Left lobe of liver (tissue), 1 donor: ENCODE data around the genes NIT2 and PCNP.

- PRO-cap = no peak
Measured at GRCh38 chr3:100073332-100073878, 40.9 kb downstream of the FILIP1L start.

DNA sequence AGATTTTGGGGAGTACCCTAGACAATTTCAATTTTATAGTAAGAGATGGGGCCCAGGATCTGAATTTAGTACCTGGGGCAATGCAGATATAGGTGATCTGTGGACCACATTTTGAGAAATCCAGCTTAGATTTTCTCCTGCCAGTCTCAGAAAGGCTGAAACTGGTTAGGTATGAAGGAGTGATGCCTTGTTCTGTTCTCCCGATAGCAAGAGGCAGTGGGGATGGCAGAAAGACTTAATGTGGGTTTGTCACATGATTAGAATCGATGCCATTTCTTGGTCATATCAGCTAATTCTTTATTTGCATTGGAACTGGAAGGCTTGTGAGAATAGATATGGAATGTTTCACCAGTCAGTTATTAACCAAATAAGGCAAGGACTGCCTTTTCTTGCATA is 33.9 kb downstream of the FILIP1L start:
- PRO-cap = unidirectional peak, minus-strand start at position 208 of the sequence

DNA sequence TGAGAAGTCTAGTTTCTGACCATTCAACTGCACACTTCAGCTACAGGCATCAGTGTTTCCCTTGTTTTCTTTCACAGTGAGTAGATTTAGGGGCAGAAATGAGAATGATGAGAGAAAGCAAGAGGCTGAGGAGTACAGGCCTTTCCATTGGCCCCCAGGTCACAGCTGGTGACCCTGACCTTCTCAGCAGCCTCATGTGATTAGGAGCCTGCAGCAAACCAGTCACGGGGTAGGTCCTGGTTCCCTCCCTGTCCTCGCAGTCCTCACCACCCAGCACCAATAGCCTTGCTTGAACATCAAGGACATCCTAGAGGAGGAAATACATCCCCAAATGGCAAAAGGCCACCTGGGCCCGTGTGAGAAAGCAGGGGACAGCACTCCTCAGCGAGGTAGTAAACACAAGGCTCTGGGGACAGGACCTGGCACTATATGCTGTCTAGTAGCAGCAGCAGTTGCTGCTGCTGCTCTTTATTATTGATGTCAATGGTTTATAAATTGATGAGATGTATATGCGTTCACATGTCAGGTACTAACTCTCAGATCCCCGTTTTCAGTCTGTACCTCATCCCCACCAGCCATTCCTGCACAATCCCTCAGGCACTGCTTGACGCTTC is 10.2 kb upstream of the FILIP1L start:
- PRO-cap = no peak

DNA sequence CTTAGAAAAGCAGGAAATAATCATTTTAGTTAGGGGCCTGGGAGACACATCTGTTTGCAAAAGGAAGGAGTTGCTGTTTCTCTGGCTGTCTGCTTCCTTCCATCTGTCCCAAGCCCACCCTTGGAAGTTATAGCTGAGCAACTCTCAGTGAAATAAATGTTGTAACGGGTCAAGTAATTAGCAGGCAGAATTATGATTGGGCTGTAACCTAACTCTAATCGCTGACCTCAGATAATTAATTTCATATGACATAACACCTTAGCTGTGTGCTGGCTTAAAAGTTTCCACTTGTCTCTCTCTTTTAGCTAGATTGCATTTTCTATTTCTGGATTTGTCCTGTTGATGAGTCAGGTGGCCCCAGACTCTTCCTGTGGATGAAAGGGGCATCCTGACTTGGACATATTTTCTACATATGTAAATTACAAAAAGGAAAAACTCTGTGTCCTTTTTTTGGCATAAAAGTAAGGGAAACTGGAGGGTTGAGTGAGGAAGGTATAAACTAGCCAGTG is 11.1 kb upstream of the FILIP1L start:
- PRO-cap = no peak

- PRO-cap = no peak
Measured at GRCh38 chr3:100151382-100151764, 37.1 kb upstream of the FILIP1L start.

- PRO-cap = no peak
Measured at GRCh38 chr3:100163976-100164349, 49.7 kb upstream of the FILIP1L start.

- PRO-cap = bidirectional peak, plus-strand start at chr3:100334757, minus-strand start at chr3:100334626; bidirectional peak, plus-strand start at chr3:100335222, minus-strand start at chr3:100335061
Measured at GRCh38 chr3:100334172-100335339, at the start of gene NIT2. TSS of gene NIT2 (plus strand) at chr3:100334757.

DNA sequence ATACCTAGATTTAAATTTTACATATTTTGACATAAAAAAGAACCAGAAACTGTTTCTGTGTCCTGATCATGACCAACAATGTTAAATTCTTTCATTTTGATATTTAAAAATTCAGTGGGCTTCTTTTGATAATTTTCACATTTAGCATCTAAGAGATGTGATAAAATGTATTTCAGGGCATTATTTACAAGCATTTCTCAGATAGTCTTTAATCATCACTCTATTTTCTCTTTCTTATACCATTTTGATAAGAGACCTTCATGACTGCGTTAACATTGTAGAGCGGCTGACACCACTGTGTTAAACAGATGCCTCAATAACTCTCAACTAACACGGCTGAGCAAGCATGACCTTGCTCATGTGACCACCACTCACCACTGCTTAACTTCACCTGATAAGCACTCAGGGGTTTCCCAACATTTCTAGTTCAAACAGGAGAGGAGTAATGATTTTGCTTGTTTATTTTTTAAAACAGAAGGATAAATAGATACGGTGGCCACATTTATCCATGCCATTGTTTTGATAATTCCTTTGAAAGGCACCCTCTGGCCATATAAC is 37.8 kb upstream of the TMEM45A start:
- PRO-cap = no peak

GRCh38 chr3:100525544-100526325 is 33.3 kb downstream of the TMEM45A start:
- PRO-cap = no peak

- PRO-cap = no peak
Measured at GRCh38 chr3:100561487-100562158, 47.8 kb upstream of the ADGRG7 start.

- PRO-cap = unidirectional peak, minus-strand start at chr3:100614159
Measured at GRCh38 chr3:100613993-100614507, 4.6 kb downstream of the ADGRG7 start.

DNA sequence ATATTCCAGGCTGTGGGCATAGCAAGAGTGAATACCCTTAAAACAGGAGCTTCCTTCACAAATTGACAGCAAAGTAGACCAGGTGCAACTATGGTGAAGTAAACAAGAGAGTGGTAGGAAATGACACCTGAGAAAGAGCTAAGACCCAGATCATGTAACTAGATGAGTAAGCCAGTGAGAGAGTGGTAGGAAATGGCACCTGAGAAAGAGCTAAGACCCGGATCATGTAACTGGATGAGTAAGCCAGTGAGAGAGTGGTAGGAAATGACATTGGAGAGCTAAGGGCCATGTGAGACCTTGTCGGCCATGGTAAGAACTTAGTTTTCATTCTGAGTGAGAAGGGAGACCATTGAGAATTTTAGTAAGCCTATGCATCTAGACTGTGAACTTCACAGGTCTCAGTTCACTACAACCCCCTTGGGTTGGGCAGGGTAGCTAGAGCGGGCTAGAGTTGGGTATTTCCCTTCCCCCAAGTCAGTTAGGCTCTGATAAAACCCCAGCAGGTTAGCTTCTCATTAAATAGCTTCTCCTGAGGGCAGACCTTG is 5.4 kb upstream of the SENP7 start:
- PRO-cap = no peak

DNA sequence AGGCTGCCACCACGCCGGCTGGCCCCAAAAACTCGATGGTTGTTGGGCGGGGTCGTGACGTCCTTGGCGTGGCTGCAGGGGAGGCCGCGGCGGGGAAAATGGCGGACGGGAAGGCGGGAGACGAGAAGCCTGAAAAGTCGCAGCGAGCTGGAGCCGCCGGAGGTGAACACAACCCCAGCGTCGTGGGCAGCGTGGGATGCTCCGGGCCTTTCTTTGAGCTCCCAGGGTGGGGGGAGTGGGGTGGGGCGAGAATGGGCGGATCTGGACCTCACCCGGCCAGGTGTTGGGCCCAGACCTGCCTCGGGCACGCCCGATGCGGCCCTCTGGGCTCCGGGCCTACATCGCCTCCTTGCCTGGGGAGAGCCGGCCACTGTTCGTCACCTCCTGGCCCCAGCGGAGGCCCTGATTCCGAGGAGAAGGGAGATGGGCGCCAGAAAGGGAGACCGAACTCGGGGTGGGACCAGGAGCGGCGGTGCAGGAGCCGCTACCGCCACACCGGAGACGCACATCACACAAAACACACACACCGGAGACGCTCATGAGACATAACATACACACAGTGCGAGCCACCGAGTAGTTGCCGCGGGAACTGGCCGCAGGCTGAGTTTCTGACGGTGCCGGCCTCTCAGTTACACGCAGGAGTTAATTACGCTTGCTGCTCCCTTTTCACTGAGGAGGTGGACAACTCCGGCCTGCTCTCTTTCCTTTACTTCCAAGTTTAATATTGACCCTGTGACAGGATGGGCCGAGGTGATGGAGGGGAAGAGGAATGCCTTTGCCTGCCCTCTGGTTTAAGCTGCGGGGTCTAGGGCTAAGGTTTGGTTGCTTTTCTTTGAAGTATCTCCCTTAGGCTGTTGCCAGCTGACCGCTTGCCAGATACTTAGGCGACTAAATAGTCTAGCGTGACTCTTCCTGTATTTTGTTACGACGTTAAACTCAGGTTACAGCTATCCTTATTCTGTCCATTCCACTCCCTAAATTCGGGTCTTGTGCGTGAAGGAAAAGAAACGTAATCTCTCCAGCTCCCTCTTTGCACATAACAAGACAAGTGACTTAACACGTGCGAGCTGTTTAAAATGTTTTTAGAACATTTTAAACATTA is at the start of gene PCNP:
Gene PCNP (plus strand): TSS at position 63 of the 1,102 bp plus-strand sequence.
- PRO-cap = bidirectional peak, plus-strand start at position 96 of the sequence, minus-strand start outside the sequence

DNA sequence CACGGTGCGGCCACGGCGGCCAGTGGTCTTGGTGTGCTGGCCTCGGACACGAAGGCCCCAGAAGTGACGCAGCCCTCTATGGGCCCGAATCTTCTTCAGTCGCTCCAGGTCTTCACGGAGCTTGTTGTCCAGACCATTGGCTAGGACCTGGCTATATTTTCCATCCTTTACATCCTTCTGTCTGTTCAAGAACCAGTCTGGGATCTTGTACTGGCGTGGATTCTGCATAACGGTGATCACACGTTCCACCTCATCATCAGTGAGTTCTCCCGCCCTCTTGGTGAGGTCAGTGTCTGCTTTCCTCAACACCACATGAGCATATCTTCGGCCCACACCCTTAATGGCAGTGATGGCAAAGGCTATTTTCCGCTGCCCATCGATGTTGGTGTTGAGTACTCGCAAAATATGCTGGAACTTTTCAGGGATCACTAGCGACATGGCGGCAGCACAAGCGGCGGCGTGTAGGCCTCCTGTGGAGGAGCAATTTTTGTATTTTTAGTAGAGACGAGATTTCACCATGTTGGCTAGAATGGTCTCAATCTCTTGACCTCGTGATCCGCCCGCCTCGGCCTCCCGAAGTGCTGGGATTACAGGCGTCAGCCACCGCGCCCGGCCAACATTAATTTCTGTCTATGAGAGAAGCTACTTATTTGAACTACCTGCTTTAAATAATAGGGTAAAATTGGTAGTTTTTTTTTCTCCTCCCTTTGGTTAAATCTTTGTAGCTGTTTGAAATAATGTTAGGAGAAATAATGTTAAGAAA is 2.7 kb downstream of the PCNP start:
- PRO-cap = no peak

DNA sequence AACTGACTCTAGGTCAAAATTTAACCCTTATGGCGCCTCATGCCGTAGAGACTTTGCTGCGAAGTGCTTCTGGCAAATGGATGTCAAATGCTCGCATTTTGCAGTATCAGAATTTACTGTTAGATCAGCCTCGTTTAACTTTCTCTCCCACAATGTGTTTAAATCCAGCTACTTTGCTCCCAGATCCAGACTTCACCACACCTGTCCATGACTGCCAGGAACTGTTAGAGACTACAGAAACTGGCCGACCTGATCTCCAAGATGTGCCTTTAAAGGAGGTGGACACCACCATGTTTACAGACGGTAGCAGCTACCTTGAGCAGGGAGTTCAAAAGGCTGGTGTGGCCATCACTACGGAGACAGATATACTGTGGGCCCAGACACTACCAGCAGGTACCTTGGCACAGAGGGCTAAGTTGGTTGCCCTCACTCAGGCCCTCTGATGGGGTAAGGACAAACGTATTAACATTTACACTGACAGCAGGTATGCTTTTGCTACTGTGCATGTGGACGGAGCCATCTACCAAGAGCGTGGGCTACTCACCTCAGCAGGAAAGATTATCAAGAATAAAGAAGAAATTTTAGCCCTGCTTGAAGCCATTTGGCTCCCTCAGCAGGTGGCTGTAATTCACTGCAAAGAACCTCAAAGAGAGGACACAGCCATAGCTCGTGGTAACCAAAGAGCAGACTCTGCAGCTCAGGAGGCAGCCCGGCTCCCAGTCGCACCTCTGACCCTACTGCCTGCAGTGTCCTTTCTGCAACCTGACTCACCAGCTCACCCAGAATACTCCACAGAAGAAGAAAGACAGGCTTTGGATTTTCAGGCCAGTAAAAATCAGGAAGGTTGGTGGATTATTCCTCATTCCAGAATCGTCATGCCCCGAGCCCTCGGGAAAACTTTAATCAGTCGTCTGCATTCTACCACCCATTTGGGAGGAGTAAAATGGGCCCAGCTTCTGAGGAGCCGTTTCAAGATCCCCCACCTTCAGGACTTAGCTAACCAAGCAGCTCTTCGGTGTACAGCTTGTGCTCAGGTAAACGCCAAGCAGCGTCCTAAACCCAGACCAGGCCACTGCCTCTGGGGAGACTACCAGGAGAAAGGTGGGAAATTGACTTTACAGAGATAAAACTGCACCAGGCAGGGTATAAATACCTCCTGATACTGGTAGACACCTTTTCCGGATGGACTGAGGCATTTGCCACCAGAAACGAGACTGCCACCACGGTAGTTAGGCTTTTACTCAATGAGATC is 38.8 kb downstream of the ZBTB11 start:
- PRO-cap = no peak

GRCh38 chr3:101703112-101703613 is 16.6 kb upstream of the RPL24 start:
- PRO-cap = no peak

DNA sequence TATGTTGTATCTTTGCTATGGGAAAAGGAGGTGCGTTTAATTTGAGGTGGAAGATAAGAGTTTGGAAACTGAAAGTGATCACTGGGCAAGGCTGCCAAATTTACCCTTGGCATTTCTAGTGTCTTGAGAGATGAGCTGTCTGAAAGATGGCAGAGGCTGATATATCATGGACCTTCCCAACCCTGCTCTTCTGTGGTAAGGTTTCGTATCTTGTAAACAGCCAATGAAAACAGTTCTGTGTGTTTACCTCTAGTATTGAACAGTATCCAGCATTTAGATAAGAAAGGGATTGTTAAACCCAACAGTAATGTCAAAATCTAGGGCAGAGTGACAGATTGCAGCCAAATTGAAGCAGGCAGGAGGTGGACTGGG is 15.8 kb upstream of the NFKBIZ start:
- PRO-cap = bidirectional peak, plus-strand start at position 321 of the sequence, minus-strand start at position 163 of the sequence

DNA sequence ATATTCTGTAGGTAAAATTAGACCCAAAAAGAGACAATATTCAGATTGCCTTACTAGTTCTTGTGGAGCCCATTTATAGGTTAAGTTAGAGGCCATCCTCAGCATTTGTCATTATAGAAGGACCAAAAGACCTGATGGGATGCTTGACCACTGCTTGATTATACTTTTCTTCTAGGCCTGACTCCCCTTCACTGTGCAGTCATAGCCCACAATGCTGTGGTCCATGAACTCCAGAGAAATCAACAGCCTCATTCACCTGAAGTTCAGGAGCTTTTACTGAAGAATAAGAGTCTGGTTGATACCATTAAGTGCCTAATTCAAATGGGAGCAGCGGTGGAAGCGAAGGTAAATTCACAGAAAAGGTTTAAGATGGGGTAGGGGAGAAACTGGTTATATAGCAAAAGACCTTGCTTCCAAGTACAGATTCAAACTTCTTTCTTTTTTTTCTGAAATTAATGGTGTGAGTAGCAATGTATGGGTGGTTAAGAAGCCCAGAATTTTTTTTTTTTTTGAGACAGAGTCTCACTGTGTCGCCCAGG is 6.3 kb downstream of the NFKBIZ start:
- PRO-cap = no peak

DNA sequence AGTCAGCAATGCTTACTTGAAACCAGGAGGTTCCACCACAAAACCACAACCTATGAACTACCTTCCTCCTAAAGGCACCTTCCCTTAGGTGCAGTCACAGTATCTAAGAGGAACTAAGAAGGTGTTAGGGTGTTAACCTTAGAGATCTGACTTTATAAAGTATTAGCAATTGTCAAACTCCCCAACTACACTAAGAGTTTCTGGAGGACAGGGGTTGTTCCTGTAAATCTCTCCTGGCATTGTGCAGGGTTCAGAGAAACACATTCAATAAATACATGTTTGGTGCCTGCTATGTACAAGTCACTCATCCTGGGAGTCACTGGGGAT is 208.6 kb downstream of the NFKBIZ start:
- PRO-cap = no peak

DNA sequence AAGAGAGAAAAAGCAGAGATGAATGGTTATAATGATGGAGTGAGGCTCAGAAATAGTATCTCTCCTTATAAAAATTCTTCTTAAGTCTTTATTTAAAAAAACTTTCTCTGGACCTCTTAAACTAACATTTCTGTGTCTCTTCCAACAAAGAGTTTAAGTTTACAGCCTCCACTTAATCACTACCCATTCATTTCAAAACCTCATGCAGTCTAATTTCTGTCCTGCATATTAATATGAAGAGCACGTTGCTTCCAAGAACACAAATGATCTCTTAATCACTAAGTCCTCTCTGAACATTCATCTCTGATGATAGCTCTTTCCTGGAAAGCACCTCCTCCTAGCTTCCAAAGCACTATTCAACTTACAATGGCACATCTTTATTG is 236.4 kb downstream of the NFKBIZ start:
- PRO-cap = no peak